Zone of skin (tissue), 1 donor: Measurements from ENCODE around the gene TRIM4.

DNA sequence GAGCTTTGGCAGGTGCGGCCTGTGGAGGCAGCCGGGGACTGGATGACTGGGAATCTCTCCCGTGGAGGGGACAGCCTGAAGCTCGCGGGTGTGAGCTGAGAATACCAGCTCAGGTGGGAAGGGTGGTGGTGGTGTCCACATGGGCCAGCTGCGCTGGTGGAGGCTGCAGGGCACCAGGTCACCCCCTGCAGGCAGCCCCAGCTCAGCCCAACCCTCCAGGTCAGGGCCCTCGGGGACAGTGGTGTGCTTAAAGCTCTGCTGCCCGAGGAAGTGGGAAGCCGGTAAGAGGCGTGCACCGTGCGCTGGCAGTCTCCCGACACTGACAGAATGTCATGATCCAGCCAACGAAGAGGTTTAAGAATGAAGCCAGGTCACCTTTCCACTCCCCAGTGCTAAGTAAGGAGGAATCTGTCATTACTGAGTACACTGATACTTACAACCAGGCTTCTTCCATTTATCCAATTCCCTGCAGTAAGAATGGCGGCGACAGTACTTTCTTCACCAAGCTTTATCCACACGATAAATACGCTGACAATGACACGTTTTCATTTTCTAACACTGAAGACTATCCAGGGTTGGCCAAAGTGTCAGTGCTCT lies 20.3 kb downstream of the BRI3 start:
- RRBS, result no CpG with 5 or more reads among the region's 19 CpGs

DNA sequence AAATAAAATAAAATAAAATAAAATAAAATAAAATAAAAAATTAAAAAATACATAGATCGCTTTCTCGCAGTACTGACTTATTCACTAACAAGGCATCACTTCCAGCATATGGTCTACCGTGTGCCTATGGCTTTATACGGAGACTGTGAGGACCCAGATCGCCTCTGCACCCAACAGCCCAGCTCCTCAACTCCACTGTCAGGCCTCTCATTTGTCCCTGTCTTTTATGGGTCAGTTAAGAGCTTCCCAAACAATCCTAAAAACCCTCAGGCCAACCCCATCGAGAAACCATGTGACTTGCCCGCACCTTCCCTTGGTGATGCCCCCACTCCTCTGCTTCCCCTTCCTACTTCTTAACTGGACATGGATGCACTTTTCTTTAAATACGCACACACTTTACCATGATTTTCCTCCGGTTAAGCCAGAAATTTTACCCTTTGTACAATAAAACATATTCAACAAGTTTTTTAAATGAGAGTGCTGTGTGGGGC lies 46.9 kb downstream of the BAIAP2L1 start:
- RRBS, result no CpG with 5 or more reads among the region's 9 CpGs

DNA sequence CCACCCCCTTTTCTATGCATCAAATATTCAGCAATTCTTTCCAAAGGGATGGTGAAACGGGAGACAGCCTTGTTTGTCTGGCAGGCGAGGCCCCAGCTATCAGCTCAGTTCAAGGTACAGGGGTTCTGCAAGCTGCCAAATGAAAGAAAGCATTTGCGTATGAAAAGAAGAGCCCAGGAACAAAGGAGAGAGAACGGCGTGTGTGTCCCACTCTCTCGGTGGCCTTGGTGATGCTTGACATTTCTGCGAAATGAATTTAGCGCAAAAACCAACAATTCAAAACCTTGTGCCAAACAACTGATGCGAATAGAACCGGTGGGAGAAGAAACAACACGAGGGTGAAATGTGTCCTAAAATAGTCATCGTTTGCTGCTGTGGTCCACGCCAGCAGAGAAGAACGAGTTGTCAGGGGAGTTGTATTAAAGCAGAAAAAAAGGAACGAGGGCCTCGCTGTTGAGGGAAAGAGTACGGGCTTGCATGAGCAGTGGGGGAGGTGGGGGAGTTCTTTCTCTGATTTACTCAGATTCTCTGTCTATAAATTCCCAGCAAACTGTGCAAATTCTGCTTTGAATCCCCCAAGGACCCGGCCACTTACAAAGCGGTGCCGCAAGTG lies 97.7 kb downstream of the TMEM130 start:
- RRBS, result no CpG with 5 or more reads among the region's 20 CpGs

GRCh38 chr7:98910024-98910836 lies 31.9 kb downstream of the TRRAP start:
- RRBS, result no CpG with 5 or more reads among the region's 13 CpGs

GRCh38 chr7:99029067-99029824 lies 114.7 kb downstream of the SMURF1 start:
- RRBS, result no CpG with 5 or more reads among the region's 10 CpGs

DNA sequence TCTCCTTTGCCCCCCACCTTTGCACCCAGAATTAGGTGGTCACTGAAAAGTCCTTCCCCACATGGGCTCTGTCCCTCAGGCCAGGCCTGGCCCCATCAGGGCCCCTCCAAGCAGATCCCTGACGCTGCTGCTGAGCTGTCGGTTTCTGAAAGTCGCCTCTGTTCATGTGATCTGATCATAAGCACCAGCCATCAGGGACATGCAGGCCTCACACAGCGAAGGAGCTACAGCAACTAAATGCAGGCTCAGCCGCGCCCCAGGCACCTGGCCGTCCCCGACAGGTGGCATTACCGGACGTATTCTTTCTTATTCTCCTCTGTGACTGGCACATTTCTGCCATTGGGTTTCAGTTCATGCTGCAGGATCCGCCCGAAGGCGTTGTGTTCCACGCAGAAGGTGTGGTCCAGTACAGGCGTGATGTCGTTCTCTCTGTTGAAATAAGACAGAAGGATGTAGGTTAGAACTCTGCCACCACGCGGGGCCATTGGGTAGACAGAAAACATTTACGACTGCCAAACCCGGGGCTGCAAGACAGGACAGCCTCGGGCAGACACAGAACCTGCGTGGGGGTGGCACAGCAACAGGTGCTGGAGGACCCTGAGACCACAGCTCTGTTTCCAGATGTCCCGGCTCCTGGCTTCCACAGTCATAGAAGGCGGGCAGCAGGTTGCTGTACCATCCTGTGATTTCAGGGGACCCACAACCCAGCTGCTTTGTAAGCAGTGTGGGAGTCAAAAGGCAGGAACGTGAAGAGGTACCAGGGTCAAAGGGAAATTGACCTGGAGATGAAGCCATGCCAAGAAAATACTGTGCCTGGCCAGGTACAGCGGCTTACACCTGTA lies 105.6 kb downstream of the SMURF1 start:
- RRBS, result 80% methylated on average over 3 of the region's 26 CpGs

DNA sequence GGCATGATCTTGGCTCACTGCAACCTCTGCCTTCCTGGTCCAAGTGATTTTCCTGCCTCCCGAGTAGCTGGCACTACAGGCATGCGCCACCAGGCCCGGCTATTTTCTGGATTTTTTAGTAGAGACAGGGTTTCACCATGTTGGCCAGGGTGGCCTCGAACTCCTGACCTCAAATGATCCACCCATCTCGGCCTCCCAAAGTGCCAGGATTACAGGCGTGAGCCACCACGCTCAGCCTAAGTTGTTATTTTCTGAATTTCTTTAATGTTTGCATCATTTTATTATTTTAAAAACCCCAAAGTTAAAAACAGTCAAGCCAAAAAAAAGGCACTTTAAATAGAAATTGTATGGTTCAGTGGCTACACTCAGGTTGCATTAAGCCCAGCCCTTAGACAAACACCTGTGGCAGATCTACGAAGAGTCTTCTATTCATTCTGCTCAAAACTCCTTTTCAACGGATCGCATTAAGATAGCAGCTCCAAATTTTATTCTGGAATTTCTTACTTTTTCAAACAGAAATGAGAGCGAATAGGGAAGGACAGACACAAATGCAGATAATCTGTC lies 101.5 kb downstream of the SMURF1 start:
- RRBS, result no CpG with 5 or more reads among the region's 11 CpGs

DNA sequence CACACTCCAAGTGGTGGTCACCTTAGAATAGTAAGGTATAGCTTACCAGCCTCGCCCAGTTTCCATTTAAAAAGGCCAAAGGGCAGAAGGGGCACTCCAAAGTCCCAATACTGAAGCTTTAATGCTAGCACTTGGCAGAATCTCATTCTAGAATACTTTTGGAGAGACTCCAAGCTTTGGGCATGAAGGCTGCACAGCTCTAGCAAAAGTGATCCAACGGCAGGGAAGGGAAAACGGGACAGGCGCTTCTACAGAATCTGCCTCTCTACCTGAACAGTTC lies 19.7 kb downstream of the SMURF1 start:
- RRBS, result no CpG with 5 or more reads among the region's 4 CpGs

DNA sequence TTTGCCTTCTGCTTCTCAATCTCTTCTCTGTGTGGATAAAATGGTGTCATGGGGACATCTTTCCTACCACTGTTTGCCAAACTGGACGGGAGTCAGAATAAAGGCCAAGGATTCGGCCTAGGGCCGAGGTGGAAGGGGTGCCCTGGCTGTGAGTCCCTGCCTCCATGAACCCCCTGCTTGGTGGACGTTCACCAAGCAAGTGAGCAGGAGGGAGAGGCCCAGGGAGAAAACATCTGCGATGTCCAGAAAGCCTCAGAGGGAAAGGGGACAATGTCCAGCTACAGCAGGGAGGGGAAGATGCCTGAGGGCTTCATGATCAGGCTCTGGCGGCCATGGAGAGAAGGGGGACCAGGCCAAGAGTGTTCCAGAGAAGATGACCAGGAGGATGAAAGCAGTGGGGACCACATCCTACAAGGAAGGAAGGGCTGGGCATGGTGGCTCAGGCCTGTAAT lies 10.4 kb downstream of the PDAP1 start:
- RRBS, result no CpG with 5 or more reads among the region's 6 CpGs

DNA sequence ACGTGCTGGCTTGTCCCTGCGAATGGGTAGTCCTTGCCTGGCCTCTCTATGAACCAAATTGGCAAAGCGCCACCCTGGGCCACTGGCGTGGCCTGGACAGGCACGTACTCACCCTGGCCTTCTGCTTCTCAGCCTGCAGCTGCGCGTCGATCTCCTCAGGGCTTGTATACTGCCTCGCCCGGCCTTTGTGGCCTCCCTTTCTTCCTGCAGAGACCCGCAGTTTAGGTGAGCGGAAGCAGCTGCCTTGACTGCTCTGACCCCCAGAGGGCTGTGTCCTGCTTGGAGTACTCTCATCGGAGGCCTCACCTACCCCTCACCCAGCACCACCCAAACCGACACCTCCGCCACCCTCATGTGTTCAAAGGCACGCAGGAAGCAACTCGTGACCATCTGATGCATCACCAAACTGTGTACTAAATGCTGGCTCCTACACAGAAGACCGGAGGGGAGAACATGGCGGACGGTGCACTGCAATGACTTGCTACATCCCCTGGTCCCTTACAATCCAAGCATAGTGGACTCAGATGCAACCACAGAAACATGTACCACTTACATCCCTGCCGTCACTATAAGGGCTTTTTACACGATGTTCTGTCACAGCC lies 3.5 kb downstream of the PDAP1 start:
- RRBS, result no CpG with 5 or more reads among the region's 22 CpGs

GRCh38 chr7:99409598-99410301 lies 981 bp downstream of the BUD31 start:
- RRBS, result no CpG with 5 or more reads among the region's 7 CpGs

DNA sequence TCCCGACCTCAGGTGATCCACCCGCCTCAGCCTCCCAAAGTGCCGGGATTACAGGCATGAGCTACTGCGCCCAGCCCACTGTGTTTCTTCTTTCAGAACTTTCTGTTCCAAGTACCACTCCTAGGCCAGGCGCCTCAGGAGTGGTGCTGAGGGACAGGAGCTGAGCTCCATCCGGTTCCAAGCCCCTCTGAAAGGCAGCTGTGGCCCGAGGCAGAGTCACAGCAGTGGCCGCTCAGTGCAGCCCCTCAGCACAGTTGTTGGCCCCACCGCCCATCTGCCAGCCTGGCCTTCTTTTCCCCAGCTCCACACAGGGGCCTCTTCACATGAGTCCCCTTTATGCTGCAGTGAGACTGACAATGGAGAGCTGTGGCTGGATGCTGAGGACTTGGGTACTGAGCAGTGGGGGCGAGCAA lies 9.4 kb downstream of the BUD31 start:
- RRBS, result 79% methylated on average over 1 of the region's 10 CpGs

- RRBS, result no CpG with 5 or more reads among the region's 22 CpGs
Observed at GRCh38 chr7:99419794-99420845, 11.4 kb downstream of the BUD31 start.

GRCh38 chr7:99473151-99473782 lies 577 bp downstream of the ZNF789 start:
- RRBS, result no CpG with 5 or more reads among the region's 25 CpGs

- RRBS, result no CpG with 5 or more reads among the region's 3 CpGs
Observed at GRCh38 chr7:99650425-99651090, 29.2 kb downstream of the CYP3A5 start.

GRCh38 chr7:99673525-99674057 lies 6.2 kb downstream of the CYP3A5 start:
- RRBS, result no CpG with 5 or more reads among the region's 4 CpGs

- RRBS, result no CpG with 5 or more reads among the region's 3 CpGs
Observed at GRCh38 chr7:99752449-99752992, 17.5 kb upstream of the CYP3A7 start.

DNA sequence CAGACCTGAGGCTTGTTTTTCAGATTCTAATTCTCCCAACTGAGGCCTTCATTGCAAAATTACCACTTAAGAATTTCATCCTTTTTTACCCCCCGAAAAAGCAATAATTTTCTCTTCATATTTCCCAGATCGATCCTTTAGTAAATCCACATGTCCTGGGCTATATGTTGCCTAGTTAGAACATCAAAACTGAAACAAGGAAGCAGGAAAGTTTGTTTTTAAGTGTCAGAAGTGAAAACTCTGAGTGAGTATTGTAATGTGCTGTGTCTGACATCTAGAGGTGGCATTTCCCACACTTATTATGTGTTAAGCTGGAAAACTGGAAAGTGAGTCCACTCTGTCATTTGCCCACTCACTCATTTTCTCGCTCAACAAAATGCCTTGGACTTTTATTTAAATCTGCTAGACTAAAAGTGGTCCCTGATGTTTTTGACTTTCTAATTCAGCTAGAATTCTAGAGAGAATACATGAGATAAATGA lies 10.1 kb downstream of the CYP3A43 start:
- RRBS, result no CpG with 5 or more reads among the region's 3 CpGs

GRCh38 chr7:99918778-99919907 lies at the start of gene TRIM4:
Gene TRIM4 (minus strand): TSS chr7:99919530.
- RRBS, result 2% methylated on average over 27 of the region's 86 CpGs